Paraaortic lymph node (tissue), 1 donor: Measurements from ENCODE around the genes COL16A1, HDAC1 and FAM229A.

GRCh38 chr1:31703783-31704307 lies at the start of gene COL16A1:
Gene COL16A1 (minus strand): TSS chr1:31704017.
- PRO-cap: unidirectional peak, minus-strand start at chr1:31704017

DNA sequence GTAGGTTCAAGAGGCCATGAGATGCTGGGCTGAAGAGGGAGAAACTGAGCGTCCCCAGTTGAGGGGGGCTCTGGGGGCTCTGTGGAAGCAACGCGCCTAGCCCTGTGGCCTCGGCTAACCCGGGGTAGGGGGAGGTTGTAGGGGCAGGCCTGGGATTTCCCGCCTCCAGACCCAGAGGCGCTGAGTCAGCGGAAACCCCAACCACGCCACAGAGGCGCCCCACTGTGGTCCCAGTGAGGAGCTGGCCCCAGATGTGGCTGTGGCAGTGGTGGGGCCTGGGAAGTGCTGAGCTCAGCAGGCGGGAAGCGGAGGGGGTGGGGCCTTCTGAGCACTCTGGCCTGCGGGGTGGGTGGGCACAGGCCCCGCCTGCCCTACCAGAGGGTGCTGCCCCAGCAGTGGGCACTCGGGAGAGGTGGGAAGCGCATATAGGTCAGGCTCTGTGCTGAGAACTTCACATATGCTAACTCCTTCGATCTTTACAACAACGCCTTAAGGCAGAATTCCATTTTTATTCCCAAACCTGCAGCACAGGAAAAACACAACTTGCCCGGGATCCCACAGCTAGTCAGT lies 1.4 kb upstream of the COL16A1 start:
- PRO-cap: no peak

DNA sequence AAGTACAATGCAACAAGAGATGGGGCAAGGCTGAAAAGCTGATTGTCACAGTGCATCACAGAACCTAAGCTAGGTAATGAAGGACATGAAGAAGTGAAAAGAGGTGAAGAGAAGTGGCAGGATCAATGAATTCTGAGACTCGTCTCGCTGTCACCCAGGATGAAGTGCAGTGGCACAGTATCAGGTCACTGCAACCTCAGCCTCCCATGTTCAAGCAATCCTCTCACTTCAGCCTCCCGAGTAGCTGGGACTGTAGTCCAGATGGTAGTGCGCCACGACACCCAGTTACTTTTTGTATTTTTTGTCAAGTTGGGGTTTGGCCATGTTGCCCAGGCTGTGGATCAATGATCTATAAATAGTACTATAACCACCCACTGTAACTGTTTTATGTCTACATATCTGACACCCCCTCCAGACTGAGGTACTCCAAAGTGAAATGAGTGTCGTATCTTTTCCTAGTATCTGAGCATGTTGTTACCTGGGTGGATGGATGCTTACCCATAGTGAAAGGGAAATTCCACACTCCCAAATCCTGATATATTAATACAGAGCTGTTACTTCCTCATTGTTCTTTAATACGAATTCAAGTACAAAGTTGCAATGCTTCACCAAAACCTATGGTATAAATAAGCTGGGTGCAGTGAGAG lies 33.0 kb downstream of the PTP4A2 start:
- PRO-cap: no peak

DNA sequence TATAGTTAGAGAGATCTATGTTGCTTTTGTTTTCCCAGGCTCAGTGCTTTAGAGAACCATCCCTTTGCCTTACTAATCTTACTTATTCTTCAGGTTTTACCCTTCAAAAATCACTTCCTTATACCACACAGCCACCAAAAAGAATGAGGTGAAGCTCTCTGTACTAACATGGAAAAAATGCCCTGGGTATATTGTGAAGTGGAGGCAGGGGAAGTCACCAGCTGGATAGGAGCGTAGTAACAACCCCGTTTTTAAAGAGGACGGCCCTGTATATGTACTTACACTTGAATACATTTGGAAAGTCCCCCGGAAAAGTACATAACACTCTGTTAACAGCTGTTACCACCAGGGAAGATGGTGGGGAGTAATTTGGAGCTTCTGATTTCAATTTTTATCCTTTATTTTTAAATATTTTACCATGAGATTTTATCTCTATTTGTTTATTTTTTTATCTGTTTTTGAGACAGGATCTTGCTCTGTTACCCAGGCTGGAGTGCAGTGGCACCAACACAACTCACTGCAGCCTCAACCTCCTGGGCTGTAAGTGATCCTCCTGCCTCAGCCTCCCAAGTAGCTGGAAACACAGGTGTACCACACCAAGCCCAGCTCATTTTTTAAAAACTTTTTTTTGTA lies 28.2 kb upstream of the KHDRBS1 start:
- PRO-cap: no peak

DNA sequence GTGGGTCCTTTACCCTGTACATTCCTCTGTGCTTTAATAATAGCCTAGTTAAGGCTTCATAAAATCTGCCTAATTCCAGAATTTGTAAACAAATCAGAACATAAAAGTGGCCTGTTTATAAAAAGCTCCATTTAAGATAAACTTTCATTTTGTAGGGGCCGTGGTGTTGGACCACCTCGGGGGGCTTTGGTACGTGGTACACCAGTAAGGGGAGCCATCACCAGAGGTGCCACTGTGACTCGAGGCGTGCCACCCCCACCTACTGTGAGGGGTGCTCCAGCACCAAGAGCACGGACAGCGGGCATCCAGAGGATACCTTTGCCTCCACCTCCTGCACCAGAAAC lies 24.0 kb downstream of the KHDRBS1 start:
- PRO-cap: no peak

DNA sequence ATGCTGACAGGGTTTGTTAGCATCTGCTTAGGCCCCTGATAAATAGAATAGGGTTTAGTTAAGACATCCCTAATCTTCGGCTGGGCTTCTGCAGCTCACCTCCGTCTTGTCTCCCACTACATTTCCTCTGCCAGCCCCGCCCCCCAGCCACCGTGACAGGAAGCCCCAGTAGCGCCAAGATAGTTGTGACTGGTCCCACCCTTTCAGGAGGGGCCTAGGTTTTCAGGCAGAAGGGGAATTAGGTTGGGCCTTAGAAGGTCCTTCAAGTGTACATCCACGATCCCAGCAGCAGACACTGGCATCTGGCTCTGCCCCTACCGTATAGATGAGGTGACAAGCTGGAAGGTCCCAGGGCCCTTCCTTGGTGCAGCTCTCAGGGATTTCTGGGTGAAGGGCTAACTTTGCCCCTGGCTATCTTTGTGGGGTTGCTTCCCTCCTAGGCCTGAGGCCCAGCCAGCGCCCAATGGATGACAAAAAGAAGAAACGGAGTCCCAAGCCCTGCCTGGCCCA lies 1.1 kb downstream of the CCDC28B start:
- PRO-cap: bidirectional peak, plus-strand start at position 229 of the sequence, minus-strand start at position 90 of the sequence

DNA sequence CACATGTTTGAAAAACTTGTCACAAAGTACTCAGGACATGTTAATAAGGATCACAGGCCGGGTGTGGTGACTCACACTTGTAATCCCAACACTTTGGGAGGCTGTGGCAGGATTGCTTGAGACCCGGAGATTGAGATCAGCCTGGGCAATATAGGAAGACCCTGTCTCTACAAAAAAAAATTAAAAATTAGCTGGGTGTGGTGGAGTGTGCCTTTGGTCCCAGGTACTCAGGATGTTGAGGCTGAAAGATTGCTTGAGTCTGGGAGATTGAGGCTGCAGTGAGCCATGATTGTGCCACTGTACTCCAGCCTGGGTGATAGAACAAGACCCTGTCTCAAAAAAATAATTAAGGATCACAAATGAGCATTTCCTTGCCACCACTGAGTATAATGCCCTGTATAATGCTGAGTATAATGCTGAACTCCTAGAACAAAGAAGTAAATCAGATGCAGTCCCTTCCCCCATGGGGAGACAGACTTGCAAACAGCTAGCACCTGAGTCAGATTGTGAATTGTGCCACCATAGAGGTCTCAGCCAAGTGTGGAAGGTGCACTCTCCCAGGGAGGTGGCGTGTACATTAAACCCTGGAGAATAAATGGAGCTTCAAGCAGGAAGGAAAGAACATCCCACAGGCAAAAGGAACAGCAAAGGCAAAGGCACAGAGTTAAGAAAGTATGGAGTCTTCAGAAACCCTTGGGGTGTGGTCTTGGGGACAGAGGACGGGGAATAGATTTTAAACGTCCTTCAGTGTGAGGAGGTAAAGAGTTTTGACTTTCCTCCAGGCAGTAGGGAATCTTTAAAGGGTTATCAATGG lies 5.4 kb downstream of the EIF3I start:
- PRO-cap: no peak

- PRO-cap: no peak
Measured at GRCh38 chr1:32254956-32256033, 4.2 kb downstream of the LCK start.

GRCh38 chr1:32291485-32292549 lies at the start of gene HDAC1:
Gene HDAC1 (plus strand): TSS chr1:32292083.
- PRO-cap: bidirectional peak, plus-strand start at chr1:32292135, minus-strand start at chr1:32291873; bidirectional peak, plus-strand start at chr1:32292298, minus-strand start at chr1:32292203

DNA sequence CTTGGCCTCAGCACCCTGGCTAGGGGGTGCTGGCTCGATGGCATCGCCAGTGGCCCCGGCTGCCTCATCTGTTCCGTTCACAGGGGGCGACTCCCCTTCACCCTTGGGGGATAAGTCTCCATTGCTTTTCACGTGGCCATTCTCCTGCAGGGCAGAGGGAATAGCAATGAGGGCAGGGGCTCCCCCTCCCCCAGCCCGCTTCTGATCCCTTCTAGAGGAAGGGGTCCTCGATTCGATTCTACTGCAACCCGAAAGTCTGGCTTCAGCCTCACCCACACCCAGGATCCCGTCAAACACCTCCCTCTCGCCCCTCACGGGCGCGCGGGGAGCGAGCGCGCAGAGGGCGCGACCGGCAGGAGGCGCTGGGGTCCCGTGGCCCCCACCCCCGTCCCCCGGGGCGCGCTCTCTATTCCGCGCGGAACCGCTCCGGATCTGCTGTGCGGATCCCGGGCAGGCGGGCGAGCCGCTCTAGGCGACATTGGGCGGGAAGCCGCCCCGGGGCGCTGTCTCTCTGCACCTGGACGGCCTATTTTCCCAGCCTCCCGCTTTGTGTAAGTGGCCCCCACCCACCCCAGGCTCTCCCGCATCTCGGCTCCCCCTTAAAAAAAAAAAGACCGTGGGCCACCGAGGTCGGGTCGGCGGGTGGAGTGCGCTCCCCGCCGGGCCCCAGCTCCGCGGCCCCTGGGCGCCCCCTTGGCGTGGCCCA lies 926 bp downstream of the MARCKSL1 start:
- PRO-cap: bidirectional peak, plus-strand start at position 438 of the sequence, minus-strand start at position 288 of the sequence

DNA sequence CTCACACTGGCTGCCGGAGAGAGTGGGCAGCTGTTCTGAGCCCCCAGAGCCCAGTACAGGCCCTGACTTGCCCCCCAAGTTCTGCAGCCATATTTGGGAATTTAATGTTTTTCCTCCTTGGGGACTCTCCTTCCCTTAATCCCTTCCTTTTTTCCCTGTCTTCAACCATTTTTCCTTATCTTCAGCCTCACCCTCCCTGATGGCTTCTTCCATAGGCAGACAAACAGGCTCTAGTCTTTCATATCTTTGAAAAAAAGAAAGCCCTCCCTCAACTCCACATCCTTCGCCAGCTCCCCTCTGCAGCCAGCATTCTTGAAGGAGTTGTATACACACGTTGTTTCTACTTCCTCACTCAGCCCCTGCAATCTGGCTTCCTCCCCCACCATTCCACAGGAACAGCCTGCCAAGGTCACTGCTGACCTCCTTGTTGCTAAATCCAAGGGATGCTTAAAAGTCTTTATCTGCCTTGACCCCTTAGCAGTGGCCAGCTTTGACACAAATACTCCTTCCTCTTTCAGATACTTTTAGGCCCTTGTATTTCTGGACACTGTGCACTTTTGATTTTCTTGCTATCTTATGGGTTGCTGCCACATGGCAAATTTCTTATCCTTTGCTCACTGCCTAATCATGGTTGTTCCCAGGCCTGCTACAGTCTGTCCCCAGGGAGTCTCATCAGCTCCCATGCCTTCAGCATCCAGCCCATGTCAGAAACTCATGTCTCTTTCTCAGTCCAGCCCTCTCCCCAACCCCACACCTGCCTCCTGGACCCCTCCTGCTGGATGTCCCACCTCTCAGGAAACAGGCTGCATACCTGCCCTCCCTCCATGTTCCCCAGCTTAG lies 8.4 kb downstream of the FAM229A start:
- PRO-cap: no peak

- PRO-cap: no peak
Measured at GRCh38 chr1:32357893-32358677, 4.2 kb downstream of the FAM229A start.

- PRO-cap: bidirectional peak, plus-strand start at chr1:32362017, minus-strand start at chr1:32361764; unidirectional peak, minus-strand start at chr1:32362340; unidirectional peak, minus-strand start at chr1:32362567
Measured at GRCh38 chr1:32361809-32362833, at the start of gene FAM229A. Gene FAM229A (minus strand): TSS chr1:32362485.

DNA sequence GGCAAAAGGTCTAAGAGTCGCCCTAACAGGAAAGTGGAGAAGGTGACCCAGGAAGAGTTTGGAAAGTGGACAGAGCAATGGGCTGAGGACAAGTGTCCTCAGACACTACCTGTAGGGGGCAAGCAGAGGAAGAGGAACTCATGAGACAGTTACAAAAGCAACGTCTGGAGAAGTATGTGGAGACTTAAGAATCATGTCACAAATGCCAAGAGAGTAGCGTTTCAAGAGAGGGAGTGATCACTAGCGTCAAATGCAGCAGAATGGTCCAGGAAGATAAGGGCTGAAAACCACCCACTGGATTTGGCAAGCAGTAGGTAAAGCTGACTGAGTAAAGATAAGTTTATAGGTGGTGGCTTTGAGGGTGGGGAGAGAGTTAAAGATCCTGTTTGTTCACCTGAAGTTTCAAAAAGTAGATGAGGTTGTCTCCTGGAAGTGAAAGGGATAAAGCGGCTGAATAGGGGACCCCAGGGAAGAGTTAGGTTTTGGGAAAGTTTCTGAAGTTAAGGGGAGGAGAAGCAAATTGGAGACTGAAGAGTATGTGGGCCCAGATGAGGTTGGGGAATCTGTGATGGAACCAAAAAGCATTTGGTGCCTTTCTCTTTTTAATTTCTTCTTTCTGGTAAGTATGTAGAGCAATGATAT lies 3.2 kb downstream of the BSDC1 start:
- PRO-cap: no peak

GRCh38 chr1:32495995-32496602 lies 31.2 kb downstream of the ZBTB8B start:
- PRO-cap: unidirectional peak, plus-strand start at chr1:32496313

DNA sequence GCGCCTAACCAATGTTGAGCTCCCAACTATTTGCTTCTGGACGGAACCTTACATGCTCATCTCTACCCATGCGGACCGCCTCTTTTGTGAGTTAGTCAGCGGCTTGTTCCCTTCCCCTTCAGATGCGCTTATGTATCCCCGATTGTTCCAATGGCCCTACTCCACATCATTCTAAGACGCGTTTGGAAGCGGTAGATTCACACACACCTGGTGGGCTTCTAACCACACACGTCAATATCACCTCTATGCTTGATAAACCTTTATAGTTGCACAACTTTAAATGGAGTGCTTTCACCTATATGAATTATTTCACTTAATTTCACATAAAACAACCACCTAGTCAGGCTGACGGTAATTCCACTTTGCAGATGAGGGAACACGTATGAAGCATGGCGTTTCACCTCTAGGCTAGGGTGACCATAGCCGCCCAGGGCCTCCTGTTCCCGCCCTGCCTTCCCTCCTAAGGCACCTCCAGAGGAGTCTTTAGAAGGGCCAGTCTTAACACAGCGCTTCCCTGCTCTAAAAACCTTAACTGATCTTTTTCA lies 981 bp downstream of the ZBTB8A start:
- PRO-cap: no peak

DNA sequence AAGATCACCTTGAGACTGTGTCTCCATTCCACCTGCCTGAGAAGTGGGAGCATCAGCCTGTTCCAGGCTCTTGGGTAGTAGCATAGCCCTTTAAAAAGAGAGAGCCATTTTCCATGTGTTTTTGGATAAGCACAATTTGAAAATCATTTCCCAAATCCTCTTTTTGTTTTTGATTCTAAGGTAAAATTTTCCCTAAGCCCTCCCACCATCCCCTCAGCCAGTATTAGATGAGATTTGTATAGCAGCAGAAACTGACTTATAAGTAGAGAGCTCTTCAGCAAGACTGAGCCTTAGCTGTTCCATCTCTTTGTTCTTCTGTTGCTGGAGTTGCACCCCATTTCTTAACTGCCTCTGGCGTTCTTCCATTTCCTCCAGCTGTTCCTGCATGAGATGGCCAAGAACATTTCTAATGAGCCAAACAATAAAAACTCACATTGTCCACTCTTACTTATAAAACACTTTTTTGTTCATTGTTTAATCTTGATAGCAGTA lies 18.5 kb downstream of the SYNC start:
- PRO-cap: no peak

- PRO-cap: no peak
Measured at GRCh38 chr1:32695638-32696136, 6.9 kb downstream of the SYNC start.

- PRO-cap: no peak
Measured at GRCh38 chr1:32703424-32703815, 850 bp upstream of the SYNC start.

DNA sequence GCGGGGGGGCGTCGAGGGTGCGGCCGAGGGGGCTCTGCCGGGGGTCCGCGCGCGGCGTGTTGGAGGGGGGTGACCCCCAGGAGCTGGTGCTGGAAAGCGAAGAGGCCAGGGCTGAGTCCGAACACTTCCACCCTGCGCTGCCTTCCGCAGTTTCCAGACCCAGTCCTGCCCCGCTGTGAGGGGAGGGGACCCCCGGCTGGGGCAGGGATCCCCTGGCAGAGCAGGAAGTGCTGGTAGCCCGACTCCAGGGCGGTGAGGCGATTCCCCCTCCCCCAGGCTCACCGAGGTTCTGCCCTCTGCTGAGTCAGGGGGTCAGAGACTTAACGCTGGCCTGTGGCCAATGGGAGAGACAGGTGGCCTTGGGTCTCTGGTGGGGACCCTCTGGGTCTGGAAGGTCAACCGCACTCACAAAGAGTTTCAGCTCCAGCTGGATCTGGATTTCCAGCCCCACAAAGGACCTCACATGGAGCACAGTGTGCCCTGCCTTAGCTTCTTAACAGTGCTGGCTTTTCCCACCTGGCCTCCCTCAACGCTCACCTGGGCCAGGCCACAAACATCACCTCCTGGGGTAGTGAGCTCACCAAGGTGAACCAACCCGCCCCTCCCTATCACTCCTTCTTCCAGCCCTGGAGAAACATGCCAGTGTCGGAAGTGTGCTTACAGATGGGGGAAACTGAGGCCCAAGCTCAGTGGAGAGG lies 736 bp downstream of the KIAA1522 start:
- PRO-cap: no peak